PC-3 (cell line): ENCODE measurements around the genes PSG3, ETHE1 and IRGC.

DNA sequence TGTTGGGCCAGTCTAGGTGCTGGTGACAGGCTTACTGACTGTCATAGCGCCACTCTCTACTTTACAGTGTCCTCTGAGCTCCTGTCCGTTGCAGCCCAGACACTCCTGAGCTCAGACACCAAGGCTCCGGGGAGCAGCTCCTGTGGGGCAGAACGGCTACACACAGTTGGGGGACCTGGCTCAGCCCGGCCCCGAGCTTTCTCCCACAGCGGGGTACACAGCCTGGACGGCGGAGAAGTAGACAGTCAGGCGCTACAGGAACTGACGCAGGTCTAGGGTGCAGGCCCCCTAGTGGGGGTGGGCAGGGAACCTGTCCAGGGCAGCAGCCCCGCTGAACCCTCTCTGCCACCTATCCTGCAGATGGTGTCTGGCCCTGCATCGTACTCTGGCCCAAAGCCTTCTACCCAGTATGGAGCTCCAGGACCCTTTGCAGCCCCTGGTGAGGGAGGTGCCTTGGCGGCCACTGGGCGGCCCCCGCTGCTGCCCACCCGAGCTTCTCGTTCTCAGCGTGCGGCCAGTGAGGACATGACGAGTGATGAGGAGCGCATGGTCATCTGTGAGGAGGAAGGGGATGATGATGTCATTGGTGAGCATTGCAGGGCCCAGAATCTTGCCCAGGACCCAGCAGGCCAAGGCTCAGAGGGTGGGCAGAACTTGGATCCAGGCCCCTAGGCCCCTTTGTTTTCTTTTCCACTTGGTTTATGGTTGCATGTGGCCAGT lies 13.0 kb upstream of the PRR19 start:
- RAMPAGE, long total RNA, result no peak

DNA sequence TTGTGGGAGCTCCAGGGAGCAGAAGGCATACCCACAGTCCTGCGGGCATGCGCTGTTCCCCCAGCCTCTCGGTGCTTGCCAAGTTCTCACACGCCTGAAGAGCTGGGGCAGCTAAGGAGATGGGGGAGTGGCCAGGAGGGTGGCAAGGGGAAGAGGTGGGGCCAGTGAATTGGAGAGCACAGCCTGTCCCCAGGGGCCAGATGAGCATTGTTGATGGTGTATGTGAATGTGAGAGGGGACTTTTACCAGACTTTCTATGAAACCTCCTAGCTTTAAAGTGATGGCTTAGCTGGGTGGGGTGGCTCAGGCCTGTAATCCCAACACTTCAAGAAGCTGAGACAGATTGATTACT lies 24.9 kb downstream of the CNFN start:
- RAMPAGE, long total RNA, result no peak

DNA sequence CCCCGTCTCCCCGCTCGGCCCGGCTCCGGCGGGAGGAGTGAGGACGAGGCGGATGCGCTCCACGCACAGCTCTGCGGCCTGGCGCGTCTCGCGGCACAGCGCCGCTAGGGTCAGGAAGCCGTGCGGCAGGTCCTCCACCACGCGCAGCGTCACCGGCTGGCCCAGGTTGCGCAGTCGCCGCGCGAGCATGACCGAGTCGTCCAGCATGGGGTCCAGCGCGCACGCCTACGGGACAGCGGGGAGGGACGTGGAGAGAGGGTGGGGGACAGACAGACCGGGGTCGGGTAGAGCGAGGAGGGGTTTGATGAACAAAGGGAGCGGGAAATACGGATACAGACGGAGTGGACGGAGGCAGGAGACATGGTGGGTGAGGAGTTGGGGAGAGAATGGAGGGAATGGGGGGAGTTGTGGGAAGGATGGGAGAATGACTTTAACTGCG lies 11.8 kb upstream of the CNFN start:
- RAMPAGE, long total RNA, result no peak

DNA sequence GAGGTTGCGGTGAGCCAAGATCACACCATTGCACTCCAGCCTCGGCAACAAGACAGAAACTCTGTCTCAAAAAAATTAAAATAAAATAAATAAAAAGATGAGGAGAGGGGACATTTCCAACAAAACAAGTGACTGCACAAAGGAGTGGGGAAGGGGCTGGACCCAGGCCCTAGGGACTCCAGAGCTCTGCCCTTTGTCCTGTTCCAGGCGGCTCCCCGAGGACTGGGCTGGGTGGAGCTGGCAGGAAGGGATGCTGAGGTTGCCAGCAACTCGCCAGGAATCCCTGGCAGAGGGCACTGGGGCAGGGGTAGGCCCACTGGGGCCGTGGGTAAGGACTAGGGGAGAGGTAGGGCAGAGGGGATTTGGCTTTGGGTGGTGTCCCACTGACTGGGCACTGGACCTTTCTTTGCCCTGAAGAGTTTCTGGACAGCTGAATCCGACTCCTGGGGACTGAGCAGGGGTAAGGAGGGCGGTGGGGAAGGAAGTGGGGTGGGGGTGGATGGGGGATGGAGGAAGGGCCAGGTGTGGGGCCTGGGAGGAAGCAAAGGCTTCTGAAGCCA lies 7.9 kb downstream of the LIPE start:
- RAMPAGE, long total RNA, result no peak

DNA sequence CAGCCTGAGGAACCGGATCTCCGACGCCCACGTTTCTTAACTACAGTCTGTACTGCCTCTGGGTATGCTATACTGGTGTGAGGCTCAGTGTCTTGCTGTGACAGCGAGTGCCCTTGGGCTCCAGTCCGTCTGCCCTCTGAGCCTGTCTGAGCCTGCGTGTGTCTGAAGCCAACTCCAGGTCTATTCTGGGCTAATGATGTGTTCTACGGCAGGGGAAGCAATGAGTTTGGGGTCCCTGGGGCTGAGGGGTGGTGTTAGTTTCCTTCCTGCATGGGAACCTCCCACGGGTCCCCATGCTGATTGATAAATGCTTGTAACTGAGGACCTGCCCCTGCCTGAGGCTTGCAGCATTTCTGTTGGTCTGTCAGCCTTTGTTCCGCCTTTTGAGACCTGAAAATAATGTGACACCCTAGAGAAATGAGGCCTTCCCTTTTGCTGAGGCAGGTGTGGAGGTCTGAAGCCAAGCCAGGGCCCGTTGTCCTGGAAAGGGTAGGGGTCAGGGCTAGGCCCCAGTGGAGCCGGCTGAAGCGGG lies 4.8 kb downstream of the LIPE start:
- RAMPAGE, long total RNA, result no peak

GRCh38 chr19:42471562-42472436 lies 29.1 kb upstream of the CXCL17 start:
- RAMPAGE, long total RNA, result no peak

DNA sequence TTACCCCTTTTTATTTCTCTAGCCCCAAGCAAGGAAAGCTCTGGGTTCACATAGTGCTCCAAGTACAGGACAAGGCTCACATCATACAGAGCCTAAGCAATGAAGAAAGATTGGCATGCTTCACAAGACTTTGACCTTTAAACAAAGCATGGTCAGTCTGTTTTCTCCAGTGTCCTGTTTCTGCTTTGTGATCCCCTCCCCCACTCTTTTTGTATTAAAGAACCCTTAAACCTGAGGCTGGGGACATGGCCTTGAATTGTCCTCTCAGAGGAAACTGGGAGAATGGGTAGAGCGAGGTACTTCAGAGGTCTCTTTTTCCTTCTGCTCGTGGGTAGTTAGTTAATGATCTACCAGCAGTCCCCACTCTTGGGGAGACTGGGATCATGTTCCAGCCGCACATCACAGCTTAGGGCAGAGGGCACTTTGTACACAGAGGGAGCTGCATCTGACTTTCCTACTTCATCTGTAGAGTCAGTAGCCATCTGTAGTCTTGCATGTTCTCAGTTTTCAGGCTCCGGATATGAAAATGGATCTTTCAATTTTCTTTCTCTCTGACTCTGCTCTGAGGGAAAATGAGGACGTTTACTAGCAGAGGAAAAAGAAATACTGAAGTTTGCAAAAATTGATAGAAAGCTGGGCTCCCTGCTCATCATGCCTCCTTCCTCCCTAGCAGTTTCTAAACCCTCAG lies 30.5 kb downstream of the CEACAM1 start:
- RAMPAGE, long total RNA, result no peak

- RAMPAGE, long total RNA, result no peak
Observed at GRCh38 chr19:42740346-42740748, at the start of gene PSG3. Gene PSG3, minus strand, starts transcription at chr19:42740481.

GRCh38 chr19:43354217-43354786 lies 816 bp downstream of the CD177 start:
- RAMPAGE, long total RNA, result no peak

DNA sequence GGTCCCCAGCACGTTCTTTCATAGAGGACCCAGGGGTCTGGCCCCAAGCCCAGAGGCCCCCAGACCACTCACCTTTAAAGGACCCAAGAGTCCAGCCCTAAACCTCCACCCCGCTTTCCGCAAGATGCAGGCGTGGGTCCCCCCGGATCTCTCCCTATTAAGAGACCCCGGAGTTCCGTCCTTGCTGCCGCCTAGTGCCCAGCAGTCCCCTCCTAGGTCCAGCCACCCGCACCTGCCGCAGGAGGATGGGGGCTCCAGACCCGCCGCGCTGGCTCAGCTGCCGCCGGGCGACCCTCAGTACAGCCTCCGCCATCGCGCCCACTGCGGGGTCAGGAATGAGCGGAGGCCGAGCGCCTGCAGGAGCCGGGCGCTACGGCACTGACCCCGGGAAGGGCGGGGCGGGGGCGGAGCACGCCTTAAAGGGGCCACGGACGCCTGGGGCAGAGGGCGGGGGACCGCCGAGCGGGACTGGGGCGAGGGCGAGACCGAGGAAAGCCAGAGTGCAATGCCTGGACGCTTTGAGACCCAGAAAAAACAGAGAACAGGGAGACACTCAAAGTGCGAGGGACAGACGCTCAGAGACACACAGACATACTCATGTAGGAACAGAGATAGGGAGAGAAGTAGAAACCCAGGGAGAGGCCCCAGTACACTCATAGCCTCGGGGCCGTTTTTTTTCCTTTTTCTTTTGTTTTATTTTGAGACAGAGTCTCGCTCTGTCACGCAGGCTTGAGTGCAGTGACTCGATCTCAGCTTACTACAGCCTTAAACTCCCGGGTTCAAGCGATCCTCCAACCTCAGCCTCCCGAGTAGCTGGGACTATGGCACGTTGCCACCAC lies at the start of gene ETHE1:
Gene ETHE1 (minus strand): TSS at position 337 of the 839 bp plus-strand sequence.
- RAMPAGE, long total RNA, result no peak

- RAMPAGE, long total RNA, result no peak
Observed at GRCh38 chr19:43572017-43572508, 3.3 kb downstream of the XRCC1 start.

DNA sequence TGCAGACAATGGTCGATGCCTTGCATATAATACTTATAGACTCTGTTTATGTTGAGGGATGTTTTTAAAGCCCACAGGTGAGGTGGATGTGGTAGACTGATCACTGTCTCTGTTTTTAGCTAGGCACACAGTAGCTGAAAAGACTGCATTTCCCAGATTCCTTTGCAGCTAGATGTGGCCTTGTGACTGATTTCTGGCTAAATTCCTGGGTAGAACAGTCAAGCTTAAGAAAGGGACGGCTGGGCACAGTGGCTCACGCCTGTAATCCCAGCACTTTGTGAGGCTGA lies 3.9 kb downstream of the ZNF576 start:
- RAMPAGE, long total RNA, result no peak

DNA sequence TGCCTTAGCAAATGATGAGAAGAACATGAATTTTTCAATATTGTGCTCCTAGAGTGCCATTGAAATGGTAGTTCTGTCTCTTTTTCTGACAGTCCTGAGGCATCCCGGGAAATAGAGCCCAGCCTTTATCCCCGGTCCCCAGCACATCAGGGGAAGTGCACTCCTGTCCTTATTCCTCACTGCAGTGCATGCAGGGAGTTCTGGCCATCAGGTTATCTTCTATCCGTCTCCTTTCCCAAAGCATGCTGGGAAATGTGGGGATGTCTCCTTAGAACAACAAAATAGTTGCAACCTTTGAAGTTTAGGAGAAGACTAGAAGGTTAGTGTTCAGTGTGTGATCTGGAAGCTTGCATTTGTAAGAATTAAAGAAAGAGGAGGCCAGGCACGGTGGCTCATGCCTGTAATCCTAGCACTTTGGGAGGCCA lies 7.5 kb upstream of the CADM4 start:
- RAMPAGE, long total RNA, result no peak

DNA sequence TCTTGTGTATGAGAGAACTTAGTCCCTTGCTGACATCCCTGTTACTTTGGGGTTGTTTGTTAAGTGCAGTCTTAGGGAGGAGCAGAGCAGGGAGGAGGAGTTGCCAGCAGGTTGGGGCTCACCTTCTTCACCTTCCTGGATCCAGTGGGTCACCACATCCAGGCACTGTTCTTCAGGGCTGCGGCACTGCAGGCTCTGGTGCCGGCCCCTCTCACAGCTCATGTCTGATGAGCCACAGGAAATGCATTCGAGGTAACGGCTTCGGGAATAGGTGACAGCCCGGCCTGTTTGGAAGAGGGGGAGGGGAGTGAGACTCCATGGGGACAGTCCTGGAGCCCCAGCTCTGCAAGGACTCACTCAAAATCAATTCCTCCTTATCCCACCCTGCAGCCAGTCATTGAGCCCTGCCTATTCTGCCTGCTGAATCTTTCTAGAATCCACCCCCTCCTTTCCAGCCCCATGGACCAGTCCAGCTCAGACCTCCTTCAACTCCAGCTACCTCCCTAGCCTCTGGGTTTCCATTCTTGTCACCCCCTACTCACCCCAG lies 13.5 kb downstream of the PLAUR start:
- RAMPAGE, long total RNA, result no peak

DNA sequence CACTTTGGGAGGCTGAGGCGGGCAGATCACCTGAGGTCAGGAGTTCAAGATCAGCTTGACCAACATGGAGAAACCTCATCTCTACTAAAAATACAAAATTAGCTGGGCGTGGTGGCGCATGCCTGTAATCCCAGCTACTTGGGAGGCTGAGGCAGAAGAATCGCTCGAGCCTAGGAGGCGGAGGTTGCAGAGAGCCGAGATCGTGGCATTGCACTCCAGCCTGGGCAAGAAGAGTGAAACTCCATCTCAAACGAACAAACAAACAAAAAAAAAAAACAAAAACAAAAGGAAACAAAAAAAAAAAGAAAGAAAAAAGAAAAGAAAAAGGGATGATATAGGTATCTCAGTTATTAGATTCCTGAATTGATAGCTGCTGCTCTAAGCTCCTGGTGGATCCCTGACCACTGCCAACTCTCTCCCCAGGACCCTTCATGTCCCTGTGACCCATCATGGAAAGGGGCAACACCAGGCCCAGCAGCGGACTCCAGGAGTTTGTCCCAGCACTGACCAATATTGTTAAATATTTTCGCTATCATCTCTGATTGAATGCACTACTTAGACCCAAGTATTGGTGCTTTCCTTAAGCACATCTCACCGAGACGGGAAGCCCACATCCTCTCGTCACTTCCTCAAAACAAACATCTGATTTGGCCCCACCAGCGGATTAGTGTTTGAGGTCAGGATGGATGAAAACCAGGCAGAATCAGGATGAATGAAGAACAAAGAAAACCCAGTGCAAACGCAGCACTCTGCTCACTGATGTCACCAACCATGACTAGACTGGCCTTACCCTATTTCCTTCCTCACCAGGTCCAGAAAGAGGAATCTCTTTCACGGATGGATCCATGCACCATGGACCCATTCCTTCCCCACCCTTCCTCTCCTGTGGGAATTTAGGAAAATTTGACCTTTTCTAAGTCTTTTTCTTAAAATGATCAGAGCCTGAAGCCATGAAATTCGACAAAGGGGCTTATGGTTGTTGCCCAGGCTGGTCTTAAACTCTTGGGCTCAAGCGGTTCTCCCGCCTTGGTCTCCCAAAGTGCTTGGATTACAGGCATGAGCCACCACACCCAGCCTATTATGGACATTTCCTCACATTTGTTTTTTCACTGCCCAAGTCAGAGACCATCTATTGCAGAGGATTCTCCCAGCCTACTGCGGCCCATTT lies 6.1 kb downstream of the PLAUR start:
- RAMPAGE, long total RNA, result no peak

GRCh38 chr19:43715723-43716172 lies at the start of gene IRGC:
Gene IRGC, plus strand, starts transcription at chr19:43716076.
- RAMPAGE, long total RNA, result no peak

- RAMPAGE, long total RNA, result no peak
Observed at GRCh38 chr19:43812502-43813082, 10.3 kb upstream of the LYPD5 start.

DNA sequence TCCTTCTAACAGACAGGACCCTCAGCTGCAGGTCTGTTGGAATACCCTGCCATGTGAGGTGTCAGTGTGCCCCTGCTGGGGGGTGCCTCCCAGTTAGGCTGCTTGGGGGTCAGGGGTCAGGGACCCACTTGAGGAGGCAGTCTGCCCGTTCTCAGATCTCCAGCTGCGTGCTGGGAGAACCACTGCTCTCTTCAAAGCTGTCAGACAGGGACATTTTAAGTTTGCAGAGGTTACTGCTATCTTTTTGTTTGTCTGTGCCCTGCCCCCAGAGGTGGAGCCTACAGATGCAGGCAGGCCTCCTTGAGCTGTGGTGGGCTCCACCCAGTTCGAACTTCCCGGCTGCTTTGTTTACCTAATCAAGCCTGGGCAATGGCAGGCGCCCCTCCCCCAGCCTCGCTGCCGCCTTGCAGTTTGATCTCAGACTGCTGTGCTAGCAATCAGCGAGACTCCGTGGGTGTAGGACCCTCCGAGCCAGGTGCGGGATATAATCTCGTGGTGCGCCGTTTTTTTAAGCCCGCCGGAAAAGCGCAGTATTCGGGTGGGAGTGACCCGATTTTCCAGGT lies 17.2 kb downstream of the ZNF404 start:
- RAMPAGE, long total RNA, result no peak

GRCh38 chr19:44008538-44008938 lies 5.8 kb downstream of the ZNF230 start:
- RAMPAGE, long total RNA, result no peak

DNA sequence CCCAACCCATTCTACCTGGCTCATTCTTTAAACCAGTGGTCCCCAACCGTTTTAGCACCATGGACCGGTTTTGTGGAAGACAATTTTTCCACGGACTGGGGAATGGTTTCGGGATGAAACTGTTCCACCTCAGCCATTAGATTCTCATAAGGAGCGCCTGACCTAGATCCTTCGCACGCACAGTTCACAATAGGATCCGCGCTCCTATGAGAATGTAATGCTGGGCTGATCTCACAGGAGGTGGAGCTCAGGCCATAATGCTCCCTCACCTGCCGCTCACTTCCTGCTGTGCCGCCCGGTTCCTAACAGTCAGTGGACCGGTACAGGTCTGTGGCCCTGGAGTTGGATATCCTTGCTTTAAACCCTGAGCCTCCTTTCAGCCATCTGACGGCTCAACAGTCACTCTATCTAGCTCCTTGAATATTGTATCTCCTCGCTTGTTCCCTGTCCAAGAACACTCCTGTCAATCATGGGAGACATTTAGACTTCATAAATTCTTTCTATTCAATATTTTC lies 719 bp upstream of the ZNF223 start:
- RAMPAGE, long total RNA, result no peak